Spinal cord (tissue), 3 donors: ENCODE results near the gene SEMA4F.

DNA sequence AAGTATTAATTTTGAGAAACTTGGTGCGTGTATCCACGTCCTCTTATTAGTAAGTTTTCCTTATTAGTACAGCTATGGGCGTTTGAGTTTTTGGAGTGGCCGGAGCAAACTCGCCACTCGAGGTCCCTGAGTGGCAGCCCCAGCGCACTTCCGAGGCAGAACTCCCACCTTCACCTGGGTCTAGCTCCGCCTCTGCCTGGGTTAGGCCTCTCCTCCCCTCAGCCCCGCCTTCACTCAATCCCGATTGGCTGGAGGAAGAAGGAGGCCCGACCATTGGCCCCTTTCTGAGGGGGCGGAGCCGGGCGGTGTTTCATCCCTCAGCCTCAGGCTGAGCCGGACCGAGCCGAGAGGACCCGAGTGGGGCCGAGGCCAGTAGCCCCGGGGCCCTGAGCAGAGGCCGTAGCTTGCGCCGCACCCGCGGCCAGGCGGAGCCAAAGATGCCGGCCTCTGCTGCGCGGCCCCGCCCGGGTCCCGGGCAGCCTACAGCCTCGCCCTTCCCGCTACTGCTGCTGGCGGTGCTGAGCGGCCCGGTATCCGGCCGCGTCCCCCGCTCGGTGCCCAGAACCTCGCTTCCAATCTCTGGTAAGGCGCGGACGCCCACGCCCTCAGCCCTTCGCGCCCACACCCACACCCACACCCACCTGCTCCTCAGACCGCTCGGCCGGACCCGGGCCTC lies at the start of gene SEMA4F:
Gene SEMA4F, plus strand, starts transcription at position 308 of the 676 bp plus-strand sequence.
- PRO-cap: no peak
- RAMPAGE, long total RNA: no peak

GRCh38 chr2:74835417-74835856 lies 1.5 kb downstream of the HK2 start:
- PRO-cap: no peak
- RAMPAGE, long total RNA: no peak

DNA sequence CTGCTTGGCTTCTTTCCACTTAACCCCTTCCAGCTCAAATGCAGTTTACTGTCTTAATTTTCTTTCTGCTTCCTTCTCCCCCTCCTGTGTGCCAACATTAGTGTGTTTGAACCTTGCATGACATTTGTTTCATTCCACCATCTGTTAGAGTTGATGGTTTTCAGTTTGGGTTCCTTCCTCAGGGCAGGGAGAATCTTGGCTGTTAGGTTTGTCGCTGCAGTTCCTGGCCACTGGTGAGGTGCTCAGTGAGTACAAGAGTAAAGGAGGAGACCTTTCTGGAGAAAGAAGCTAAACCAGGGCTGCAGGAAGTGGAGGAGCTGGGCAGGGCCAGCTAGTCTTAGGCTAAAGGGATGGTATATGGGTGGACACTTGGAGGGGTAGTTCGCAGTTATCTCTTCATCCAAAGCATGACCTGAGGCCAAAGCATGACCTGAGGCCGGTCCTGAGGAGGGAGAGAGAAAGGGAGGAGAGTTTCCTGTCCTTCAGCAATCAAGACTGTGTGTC lies 4.1 kb downstream of the HK2 start:
- PRO-cap: no peak
- RAMPAGE, long total RNA: no peak

GRCh38 chr2:74869296-74870006 lies 35.5 kb downstream of the HK2 start:
- PRO-cap: no peak
- RAMPAGE, long total RNA: no peak

GRCh38 chr2:74873871-74874614 lies 40.1 kb downstream of the HK2 start:
- PRO-cap: no peak
- RAMPAGE, long total RNA: no peak

GRCh38 chr2:75516354-75516862 lies 44.3 kb downstream of the EVA1A start:
- PRO-cap: no peak
- RAMPAGE, long total RNA: no peak

DNA sequence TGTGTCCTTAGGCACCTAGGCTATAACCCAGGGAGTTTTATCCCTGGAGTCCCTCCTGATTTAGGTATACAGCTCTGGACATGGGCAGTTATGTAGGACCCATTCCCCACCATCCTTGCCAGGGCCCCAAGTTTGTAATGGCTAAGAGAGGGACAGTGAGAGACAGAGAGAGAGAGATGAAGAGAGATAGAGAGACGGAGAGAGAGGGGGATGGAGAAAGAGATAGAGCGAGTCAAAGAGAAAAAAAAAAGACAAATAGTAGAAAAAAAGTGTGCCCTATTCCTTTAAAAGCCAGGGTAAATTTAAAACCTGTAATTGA lies 162.3 kb upstream of the GCFC2 start:
- PRO-cap: no peak
- RAMPAGE, long total RNA: no peak

GRCh38 chr2:76007826-76008576 lies 297.3 kb upstream of the GCFC2 start:
- PRO-cap: no peak
- RAMPAGE, long total RNA: no peak

DNA sequence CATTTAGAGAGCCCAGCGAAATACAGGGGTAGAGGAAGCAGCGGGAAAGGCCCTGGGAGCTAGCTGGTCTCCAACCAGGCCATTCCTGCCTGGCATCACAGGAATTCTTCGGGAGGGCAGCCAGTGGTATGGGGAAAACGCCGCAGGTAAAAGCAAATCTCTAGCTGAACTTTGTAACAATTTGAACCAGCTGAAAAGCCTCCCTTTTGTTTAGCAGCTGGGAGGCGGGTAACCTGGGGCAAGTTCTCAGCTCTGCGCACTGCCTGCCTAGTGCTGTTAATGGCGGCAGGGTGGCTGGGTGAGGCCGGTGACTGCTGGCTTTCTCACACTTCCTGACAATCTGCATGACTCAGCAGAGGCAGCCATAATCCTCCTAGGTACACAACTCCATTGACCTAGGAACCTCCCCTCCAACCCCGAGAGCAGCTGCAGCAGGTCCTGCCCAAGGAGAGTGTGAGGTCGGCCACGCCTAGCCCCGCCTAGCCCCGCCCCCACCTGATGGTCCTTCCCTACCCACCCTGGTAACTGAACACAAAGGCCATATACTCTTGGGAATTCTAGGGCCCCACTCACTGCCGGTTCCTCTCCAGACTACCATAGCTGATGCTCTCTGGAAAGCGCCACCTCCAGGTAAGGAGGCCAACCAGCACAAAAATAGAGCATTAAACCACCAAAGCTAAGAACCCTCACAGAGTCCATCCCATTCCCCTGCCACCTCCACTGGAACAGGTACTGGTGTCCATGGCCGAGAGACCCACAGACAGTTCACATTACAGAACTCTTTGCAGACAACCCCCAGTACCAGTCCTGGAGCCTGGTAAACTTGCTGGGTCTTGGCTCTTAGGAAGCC lies 483.7 kb upstream of the REG3G start:
- PRO-cap: no peak
- RAMPAGE, long total RNA: no peak

GRCh38 chr2:78992828-78993176 lies 32.7 kb upstream of the REG3G start:
- PRO-cap: no peak
- RAMPAGE, long total RNA: no peak

GRCh38 chr2:79100393-79100643 lies 12.5 kb upstream of the REG1B start:
- PRO-cap: no peak
- RAMPAGE, long total RNA: no peak

- PRO-cap: no peak
- RAMPAGE, long total RNA: no peak
Measured at GRCh38 chr2:79393570-79394348, 119.1 kb upstream of the CTNNA2 start.

DNA sequence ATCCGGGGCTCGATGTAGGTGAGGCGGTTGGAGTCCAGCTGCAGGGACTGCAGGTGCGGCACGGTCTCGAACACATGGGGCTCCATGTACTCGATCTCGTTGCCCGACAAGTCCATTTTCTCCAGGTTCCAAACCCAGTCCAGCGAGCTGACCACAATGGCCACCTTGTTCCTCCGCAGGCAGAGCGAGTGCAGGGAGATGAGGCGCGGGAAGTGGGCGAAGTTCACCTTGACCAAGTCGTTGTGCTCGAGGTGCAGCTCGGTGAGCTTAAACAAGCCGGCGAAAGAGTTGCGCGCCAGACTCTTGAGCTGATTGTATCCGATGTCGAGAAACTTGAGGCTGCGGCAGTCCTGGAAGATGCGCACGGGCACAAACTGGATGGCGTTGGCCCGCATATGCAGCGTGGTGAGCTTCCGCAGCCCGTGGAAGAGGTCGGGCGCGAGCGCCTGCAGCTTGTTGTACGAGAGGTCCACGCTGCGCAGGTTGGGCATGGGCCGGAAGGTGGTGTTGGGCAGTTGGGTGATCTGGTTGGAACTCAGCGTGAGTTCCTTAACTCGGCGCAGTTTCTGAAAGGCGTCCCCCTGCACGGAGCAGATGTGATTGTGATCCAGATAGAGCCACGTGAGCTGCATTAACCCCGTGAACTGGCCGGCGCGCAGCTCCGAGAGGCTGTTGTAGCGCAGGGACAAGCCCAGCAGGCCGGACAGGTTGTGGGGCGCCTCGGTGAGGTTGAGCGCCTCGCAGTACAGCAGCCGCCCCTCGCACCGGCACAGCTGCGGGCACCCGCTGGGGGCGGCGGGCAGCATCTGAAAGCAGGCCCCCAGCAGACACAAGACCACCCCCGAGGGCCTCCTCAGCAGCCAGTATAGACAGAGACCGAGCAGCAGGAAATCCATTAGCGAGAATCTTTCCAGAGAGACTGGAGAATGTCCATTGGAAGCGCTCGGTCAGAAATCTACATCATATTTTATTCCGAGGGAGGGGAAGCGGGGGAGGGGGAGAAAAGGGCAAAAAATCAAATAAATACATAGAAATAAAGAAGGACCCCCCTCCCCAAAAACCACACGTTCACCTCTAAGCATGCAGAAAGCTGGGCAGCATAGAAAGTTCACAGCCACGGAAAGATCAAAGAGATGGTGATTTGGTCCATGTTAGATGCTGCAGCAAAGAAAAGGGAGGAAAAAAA lies 1.2 kb downstream of the LRRTM1 start:
- PRO-cap: no peak
- RAMPAGE, long total RNA: no peak

- PRO-cap: no peak
- RAMPAGE, long total RNA: no peak
Measured at GRCh38 chr2:80520295-80520693, 215.7 kb upstream of the LRRTM1 start.

DNA sequence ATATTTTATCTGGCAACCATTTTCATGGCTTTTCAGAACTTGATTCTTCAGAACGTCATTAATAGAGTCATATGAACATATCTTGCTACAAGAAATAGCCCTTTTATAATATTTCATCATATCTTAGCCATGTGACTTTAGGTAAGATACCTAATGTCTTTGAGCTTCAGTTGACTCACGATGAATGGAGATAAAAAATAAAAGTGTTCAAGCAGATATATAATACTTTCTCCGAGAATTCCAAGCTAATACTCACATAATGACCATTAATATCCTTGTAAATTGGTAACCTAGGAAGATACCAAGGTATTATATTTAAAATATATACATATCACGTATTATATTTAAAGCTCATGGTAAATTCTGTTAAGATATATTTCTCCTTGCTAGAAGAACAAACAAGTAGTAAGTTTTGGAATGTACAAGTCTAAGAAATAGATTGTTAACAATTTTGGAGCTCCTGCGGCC lies 908.2 kb upstream of the LRRTM1 start:
- PRO-cap: no peak
- RAMPAGE, long total RNA: no peak

DNA sequence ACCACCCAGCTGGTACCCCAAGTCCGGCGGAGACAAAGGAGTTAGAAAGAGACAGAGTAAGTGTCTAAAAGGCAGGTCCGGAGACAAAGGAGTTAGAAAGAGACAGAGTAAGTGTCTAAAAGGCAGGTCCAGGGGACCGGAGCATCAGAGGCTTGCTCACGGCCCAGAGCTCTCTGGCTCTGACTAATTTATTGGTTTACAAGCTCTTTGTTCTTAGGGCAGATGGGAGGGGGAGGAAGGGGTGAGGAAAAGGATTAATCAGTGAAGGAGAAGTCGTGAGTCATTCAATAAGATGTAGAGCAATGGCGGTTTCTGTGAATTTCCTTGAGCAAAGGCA lies 999.9 kb upstream of the LRRTM1 start:
- PRO-cap: no peak
- RAMPAGE, long total RNA: no peak

DNA sequence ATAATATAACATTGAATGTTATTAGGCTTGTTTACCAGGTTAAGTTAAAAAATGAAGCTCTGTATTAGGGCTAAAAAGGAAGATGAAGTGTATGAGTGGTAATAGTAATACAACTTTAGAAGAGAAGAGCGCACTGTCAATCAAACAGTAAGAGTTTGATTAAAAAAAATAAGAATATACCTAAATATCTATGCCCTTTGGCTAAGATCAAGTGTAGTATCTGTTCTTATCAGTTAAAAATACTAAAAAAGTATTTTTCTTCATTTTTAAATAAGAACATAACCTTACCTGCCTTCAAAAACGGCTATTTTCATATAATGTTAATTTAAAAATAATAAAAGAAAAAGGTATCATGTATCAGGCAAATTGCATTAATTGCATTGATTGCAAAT lies 1647.6 kb downstream of the SUCLG1 start:
- PRO-cap: no peak
- RAMPAGE, long total RNA: no peak

DNA sequence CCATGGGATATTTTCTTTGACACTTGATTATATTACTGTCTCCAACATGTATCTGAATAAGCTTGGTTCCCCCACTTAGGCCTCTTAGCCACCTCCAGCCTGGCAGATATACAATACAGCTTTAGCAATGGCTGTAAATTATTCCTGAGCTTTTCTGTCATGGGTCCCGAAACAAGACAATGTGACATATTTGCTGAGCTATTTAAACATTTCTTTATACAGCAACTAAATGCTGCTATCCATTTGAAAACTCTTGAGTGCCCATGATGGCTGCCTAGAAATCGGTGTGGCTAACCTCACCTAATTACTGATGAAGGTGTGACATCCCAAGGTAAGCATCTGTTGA lies 406.1 kb downstream of the SUCLG1 start:
- PRO-cap: no peak
- RAMPAGE, long total RNA: no peak

DNA sequence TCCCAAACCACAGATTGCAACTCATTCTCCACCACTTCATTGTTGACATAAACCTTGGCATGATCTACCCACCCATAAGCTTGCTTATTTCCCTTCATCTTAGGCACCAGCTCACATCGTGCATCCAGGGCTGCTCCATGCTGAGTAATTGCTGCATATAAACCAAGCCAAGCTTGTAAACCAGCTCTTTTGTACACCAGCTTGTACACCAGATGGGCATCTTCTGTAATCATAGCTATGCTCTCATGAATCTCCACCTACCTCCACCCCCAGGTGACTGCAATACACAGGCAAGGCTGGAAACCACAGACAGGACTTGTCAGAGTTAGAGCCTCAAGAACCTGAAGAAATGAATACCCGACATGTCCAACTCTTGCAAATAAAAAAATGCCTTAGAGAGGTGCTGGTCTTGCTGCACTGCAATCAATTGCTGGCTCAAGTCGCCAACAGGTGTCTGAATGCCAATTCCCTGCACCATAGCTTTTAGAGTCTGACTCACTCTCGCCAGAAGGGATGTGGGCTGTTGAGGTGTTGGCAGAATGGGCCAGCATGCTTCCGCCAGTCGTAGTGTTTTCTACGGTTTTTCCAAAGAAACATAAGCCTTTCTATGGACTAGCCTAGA lies 31.4 kb downstream of the TRABD2A start:
- PRO-cap: no peak
- RAMPAGE, long total RNA: no peak

DNA sequence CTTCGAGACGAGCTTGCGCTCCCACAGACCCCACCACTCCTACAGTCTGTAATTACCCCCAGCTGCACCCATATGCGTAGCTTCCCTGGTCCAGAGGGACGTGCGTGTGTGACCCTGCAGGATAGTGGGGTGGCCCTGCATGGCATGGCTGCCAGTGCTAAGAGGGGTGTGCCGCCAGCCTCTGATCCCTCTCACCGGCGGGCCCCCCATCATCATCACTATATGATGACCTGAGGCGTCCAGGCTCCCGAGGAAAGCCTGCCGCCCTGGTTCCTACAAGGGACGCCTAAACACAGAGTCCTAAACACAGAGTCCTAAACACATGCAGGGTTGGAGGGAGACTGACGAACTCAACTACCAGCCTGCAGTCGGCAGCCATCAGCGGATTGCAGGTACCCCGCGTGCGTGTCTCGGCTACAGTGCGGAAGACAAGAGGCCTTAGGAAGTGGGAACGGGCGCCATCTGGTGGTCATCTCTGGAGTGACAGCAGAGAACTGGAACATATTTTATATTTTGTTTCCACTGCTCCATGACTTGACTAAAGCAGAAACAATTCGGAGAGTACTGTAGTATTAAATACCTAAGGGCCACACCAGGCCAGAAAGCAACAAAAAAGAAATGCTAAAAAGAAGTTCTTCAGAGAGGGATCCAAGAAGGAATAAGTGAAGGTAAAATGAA lies 21.4 kb downstream of the TMSB10 start:
- PRO-cap: no peak
- RAMPAGE, long total RNA: no peak